ENCODE measurements around a stretch of chr6.

GRCh38 chr6:125751060-125751633 is 1.7 kb downstream of the HEY2 start:
- PRO-cap: no peak
- RRBS: no CpG with 5 or more reads among the region's 4 CpGs

- PRO-cap: no peak
- RRBS: no CpG with 5 or more reads among the region's 3 CpGs
Observed at GRCh38 chr6:125793850-125794263, 3.1 kb downstream of the NCOA7 start.

- PRO-cap: no peak
- RRBS: no CpG with 5 or more reads among the region's 5 CpGs
Observed at GRCh38 chr6:125869521-125869720, 78.7 kb downstream of the NCOA7 start.

DNA sequence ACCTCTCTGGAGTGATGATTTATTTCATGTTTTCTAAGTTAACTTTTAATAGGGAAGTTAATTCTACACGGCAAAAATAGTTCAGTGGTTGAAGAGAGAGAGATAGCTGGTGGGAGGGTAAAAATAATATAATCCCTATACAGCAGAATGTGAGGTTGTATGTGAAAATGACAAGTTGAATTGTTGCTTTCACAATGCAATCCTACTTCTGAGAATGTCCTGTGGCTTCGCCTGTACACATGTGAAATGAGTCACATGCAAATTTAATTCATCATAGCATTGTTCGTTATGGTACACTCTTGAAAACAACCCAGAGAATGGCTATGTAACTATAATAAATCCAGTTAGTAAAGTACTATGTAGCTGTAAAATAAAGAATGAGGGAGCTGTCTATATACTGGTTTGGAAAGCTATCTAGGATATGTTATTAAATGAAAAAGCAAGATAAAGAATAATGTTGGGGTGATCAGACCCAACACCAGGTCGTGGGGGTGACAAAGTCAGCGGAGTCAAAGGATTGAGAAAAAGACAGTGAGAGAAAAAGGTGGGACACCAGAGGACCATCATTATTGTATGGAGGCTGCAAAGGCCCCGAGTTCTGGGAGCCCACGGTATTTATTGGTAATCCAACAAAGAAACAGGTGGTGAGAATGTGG is 45.9 kb upstream of the HINT3 start:
- PRO-cap: no peak
- RRBS: no CpG with 5 or more reads among the region's 7 CpGs

DNA sequence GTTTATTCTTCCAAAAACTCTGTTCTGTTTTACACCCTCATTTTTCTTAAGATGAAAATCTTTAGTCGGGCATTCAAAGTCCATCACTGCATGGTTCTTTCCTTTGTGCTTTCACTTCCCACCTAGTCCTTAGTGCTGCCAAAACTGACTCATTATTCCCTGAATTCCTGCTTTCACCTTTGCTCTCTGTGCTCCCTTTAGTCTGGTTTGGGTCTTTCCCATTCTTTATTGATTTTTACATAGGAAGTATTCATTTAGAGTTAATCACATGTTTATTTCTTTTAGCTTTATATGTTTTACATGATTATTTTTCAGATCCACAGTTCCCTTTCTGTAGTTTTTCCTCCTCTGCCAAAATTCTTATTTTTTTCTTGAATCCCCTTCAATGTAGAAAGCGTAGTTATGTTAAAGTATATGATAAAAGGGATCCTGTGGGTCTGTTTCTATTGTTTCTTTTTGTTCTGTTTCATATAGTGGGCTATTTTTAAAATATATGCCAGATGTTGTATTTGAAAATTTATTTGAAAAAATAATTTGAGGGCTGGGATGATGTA is 3.5 kb downstream of the TRMT11 start:
- PRO-cap: no peak
- RRBS: no CpG with 5 or more reads among the region's 2 CpGs

DNA sequence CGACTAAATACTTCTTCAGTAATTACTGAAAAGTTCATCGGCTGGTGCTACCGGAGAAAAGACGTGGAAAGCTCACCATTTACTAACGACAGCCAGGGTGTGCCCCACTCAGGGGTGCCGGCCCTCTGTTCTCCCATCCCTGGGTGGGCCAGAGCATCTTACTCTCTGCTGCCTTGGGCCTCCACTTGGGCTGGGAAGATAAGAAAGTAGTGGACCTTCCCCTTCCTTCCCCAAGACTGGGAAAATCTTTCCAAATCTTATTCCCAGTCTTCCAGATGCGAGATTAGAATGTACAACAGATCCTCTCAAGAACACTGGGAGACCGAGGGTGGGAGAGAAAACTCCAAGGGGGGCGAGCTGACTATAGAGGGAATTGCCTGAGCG is 1.3 kb upstream of the RSPO3 start:
- PRO-cap: no peak
- RRBS: 91% methylated on average over 4 of the region's 10 CpGs

DNA sequence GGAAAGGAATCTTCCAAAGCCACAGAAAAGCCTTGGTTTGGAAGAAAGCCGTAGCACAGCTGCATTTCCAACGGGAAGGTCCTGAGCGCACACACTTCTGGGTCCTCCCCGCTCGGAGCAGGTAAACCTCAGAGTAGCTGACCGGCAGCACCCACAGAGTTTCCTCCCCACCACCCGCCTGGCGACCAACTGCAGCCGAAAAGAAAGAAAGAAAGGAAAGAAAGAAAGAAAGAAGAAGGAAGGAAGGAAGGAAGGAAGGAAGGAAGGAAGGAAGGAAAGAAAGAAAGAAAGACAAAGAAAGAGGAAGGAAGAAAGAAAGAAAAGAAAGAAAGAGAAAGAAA is 898 bp upstream of the RSPO3 start:
- PRO-cap: no peak
- RRBS: no CpG with 5 or more reads among the region's 9 CpGs

GRCh38 chr6:127267006-127268085 is 682 bp downstream of the RNF146 start:
- PRO-cap: bidirectional peak, plus-strand start at chr6:127267615, minus-strand start at chr6:127267564
- RRBS: 4% methylated on average over 18 of the region's 63 CpGs

DNA sequence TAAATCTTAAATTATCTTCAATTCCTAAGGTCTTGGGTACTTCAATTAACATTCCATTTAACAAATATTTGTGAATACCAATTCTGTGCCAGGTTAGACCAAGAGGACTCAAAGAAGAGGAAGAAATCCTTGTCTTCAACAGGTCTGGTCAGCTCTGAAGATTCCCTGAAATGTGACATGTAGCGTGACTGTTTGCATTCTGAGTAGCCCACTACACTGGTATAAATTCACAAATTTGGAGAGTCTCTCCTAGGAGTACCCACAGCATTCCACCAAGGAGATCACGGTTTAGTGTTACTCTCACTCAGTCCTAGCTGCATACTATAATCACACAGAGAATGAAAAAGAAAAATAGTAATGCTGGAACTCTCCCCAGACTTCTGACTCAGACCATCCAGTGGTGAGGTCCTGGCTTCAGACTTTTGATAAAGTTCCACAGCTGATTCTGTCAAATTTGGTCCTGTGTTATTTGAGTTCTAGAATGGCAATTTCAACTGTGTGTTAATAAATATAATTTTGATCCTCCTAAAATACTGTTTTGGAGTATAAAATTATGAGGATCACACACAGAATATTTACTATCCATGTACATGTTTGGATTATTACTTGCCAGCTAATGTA is 4.9 kb upstream of the KIAA0408 start:
- PRO-cap: no peak
- RRBS: no CpG with 5 or more reads among the region's 2 CpGs

DNA sequence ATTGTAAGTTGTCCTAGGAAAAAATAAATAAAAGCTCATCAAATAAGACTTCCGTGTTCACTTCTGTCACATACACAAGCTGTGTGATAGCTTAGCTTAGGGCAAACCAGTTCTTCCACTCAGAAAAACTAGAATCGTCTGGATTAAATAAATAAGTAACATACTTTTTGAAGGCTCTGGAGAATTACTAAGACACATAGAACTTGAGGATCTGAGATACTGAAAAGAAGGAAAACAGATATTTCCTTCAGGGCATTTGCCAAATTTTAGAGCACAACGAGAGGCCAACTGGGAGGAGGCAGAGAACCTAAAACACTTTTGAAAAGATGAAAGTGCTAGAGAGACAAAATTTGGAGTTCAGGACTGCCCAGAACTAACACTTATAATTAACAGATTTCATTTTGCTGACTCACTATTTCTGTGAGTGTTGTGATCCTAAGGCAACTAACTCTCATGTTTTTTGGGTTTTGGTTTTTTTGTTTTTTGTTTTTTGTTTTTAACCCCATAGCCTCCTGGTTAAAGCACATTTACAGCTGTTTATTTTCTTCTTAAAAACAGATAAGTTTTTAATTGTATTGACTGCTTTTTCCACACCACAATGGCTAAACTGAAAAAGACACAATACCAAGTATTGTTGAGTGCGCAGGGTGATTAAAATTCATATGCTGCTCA is 38.7 kb upstream of the THEMIS start:
- PRO-cap: no peak
- RRBS: no CpG with 5 or more reads among the region's 4 CpGs

DNA sequence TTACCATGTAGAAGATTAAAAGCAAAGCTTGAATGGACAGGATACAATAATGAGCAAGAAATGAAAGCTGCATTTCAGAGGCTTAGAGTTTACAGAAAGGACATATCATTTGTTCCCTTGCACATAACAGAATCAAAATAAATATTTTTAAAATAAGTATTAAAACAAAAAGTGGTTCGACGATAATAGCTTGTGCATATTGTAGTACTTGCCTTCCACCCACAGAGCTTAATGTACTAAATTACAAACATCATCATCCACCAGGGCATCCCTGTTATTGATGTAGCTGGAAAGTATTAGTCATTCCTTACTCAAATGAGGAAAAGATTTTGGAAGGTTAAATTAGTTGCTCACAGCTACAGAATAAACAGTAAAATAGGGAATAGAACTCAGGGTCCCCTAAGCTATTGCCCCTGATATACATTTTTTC is 150.4 kb downstream of the PTPRK start:
- PRO-cap: no peak
- RRBS: no CpG with 5 or more reads among the region's 2 CpGs

DNA sequence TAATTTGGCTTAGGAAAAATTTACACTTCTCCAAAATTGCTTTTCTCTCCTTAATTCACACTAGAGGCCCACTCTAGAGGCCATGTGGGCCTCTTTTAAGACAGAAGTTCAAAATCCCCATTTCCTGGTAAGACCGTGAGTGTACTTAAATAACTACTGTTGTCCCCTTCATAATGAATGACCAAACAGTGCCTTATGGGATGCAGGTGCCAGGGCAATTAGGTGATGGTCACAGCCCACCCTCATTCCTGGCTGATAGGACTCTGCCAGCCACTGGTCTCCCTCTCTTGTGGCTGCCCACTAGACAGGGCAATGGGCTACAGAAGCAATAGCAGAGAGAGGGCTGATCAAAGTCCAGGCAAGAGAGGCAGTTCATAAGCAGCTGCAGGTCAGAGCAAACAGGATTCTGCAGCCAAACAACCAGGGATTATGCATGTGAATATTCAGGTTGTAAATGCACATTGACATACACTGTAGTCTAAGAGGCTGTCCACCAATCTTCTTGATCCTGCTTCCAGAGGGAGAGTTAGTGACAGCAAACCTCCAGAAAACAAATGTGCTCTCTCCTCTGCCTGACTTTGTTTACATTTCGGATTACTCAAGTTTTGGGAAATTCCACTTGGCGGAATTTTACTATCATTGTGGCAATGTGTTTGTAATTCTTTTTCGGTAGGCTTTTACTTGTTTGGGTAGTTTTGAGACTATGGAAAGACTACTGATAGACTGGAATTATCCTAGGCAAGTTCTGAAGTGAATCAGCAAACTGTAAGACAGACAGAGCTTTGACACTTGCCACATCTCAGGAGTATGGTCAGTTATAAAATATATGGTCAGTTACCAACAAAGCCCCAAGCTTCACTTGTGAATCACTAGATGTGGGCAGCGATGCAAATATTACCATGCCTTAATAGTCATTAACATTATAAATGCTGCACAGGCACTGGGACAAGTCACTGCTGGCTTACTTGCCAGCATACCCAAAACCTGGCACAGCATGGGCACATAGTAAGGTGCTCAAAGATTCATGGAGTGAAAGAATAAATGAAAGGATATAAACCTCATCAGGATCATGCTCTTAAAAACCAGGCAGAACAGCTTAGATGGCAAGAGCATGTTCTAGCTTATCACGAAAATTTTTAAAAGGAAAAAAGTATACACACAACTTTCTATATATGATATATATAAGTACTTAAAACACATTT is 12.7 kb downstream of the PTPRK start:
- PRO-cap: bidirectional peak, plus-strand start at position 401 of the sequence, minus-strand start at position 304 of the sequence
- RRBS: no CpG with 5 or more reads among the region's 6 CpGs

DNA sequence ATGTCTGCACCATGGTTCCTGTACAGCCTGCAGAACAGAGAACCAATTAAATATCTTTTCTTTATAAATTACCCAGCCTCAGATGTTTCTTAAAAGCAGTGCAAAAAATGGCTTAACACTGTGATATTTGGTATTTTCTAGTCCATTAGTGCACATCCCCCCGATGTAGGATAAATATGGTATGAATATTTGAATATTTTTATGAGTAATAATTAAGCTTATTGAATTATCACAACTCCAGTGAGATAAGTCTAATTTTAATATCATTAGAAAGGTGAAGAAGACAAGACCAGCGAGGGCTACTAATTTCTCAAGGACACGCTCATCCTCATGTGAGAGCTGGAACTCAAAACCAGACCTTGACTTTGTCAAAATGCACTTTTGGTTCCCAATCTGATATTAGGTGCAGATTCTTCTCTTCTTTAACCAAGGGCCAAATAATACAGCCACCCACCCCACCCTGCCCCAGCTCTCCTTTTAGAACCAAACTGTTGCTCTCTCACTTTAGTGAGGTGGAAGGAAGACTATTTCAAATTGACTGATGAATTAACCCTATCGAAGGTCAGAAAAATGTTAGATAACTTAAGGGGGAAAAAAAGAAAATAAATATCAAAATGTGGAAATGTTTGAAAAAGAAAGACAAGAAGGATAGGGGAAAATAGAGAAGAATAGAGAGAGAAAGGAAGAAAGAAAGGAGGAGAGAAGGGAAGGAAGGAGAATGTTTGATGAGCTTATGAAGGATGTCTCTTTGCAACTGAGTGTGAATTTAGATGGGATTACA is 66.1 kb downstream of the LAMA2 start:
- PRO-cap: no peak
- RRBS: no CpG with 5 or more reads among the region's 4 CpGs

DNA sequence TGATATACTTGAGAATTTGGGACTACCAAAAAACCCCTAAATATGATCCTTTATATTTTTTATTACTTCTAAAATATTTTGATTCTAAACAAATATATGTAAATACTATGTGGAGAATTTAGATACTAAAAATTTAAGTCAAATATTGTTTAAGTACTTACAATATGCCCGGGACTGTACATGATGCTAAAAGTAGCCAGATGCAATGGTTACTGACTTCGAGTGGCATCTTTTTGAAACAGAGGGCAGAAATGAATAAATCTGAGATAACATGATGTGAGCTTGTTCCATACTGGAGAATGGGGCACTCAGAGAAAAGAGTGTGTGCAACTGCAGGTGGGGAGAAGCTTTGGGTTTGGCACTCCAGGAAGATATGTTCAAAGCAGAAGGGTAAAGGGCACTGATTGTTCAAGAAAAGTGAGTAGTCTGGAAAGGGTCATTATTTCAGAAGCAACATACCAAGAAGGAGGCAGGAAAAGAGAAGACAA is 67.0 kb downstream of the LAMA2 start:
- PRO-cap: no peak
- RRBS: no CpG with 5 or more reads among the region's 2 CpGs

DNA sequence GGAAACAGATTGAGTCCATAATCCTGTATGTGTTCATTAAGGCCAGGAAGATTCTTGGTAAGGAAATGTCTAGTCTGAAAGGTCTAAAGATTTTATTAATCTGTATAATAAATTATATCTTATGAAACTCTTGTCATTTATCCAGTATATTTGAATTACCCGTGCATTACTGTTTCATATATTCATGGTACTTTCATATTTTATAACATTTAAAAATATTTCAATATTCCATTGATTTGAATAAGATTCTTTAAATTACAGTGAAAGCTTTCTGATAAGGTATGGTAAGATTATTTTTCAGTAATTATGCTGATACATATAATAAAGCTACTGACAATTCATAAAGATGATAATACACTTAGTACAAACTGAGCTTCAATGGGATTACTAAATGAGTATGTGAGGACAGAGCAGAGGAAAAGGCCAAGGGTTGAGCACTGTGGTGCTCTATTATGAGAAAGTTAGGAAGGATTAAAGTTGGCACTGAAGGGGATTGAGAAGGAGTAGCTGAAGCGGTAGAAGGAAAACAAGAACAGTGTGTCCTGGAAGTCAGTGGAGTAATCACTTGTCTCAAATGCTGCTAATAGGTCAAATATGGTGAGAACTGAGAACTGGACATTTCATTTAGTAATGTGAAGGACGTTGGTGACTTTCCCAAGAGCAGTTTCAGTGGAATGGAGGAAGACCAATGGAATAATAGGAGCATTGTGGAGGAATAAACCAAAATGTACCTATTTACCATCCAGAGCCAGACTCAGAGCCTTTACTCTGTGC is 255.7 kb downstream of the LAMA2 start:
- PRO-cap: no peak
- RRBS: no CpG with 5 or more reads among the region's 3 CpGs

GRCh38 chr6:129638324-129638690 is 71.7 kb downstream of the ARHGAP18 start:
- PRO-cap: no peak
- RRBS: no CpG with 5 or more reads among the region's 7 CpGs

DNA sequence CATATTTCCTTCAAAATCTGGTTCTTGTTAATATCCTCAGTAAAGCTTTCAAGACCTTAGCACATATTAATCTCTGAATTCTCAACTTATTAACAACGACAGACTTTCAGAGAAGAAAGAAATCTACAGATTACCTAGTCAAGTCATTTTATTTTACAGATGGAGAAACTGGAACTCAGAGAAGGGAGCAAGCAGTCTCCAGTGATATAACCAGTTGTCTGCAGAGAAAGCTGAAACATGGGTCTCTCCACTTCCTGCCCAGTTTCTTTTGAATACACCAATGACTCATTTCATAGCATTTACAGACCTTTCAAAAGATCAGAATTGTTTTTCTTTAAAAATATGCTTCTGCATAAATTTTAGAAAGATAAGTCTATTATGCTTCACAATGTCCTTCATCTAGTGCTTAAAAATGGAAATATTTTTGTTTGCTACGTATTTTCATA is 37.2 kb downstream of the ARHGAP18 start:
- PRO-cap: no peak
- RRBS: no CpG with 5 or more reads among the region's 2 CpGs

DNA sequence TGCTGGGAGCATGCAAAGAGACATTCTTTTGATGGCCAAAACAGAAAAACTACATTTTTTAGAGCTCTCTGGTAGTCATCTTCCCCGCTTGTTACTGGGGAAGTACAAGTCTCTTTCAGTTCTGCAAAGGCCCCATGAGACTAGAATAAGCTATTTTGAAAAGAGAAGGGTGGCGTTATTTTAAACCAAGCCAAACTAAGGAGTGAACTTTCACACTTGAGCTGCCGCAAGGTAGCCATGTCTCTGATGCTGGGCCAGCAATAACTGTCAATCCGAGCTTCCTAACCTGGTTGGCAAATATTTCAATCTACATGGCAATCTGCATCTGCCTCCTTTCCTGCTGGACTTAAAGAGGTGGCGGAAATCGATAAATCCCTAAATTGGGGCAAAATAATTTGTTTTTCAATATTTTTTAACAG is 96.7 kb downstream of the L3MBTL3 start:
- PRO-cap: no peak
- RRBS: no CpG with 5 or more reads among the region's 6 CpGs

DNA sequence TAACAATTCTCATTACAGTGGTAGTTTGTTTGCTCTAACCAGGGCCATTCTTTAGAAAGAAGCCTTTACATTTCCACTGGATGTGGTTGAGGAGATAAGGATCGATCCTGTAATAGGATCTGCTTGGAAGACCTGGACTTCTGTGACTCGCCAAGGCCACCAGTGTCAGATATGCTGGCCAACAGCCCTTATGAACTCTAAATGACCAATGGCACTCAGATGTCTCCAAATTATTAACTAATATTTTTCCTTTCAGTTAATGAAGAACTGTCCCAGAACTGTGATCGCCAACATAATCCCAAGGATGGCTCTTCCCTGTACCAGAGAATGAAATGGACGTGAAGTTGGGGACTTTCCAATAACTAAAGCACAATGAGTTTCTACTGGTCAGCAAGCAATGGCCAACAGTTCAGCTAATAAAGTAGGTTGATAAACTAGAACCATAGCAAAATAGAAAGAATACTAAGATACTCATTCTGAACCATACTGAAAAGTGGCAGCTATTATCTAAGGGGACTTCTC is 7.5 kb downstream of the SMLR1 start:
- PRO-cap: no peak
- RRBS: no CpG with 5 or more reads among the region's 4 CpGs

GRCh38 chr6:131013323-131013841 is 49.7 kb downstream of the EPB41L2 start:
- PRO-cap: no peak
- RRBS: no CpG with 5 or more reads among the region's 1 CpG

Data from Caco-2 (cell line).